ENCODE measurements around the gene SGO2.

DNA sequence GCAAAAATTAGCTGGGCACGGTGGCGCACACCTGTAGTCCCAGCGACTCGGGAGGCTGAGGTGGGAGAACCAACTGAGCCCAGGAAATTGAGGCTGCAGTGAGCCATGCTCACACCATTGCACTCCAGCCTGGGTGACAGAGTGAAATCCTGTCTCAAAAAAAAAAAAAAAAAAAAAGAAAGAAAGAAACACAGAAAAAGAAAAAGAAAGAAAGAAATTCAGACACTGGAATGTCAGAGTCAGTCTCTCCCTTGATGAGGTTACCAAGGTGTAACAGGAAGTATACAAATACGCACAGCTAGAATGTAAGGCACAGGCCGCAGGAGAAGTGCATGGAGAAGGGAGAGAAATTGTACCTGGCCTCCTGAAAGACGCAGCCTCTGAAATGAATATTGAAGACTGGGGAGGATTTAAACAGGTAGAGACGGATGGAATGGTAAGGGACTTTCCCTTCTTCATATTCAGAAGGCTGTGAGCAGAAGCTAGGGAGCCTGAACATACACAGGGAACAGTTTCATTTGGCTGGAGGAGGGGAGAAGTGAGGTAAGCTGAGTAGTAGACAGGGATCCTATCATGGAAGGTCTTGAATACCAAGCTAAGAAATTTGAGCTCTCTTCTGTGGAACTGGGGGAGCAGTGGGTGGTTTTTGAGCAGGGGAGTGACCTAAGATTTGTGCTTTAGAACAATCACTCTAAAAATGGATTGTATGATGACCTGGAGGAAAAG is 112.8 kb downstream of the ANKRD44 start:
- PRO-cap, result no peak

DNA sequence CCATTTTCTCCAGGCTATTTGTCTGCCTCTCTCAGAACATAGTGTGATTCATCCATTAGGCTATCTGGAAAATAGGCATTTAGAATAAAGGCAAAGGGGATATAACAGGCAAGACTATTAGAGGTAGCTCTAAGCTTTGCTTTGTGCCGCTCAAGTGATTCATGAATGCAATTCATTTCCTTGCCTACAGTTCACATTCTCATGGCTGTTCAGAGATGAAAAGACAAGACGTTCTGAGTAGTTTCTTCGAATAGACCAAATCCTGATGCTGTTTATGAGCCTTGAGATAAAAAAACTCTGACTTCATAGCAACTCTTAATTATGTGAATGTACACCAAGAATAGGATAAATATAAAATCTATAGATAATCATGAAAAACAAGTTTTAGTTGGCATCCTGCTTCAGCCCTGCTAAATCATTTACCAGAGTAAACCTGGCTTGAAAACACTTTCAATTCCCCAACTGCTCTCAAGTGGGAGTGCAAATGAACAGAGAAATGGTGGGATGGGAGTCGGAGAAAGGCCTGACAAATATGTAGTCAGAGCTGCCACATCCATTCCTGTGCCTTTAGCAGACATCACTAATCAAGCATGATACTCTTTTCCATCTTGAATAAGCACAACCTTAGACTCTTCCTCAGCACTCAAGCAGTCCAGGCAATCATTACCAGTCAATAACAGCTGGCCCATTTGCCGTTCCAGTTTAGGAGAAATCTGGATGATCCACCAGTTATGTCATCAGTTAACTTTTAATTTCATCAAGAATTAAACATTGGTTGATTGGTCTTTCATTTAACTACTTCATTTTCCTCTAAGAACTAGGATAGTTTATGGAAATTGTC is 101.4 kb downstream of the ANKRD44 start:
- PRO-cap, result no peak

DNA sequence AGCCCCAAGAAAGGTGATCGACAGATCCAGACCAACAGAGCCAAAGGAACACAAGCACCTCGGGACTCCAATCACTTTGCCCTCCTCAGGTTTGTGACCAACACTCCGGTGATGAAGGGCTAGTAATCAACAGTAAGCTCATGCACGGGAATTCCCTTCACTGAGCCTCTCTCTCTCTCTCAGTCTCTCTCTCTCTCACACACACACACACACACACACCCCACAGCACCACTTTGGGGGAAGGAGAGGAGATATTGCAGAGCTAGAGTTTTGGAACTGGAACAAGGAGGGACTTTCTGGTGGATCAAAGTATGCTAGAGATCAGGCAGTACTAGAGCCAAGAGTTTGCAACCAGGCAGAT is 98.7 kb downstream of the ANKRD44 start:
- PRO-cap, result no peak

DNA sequence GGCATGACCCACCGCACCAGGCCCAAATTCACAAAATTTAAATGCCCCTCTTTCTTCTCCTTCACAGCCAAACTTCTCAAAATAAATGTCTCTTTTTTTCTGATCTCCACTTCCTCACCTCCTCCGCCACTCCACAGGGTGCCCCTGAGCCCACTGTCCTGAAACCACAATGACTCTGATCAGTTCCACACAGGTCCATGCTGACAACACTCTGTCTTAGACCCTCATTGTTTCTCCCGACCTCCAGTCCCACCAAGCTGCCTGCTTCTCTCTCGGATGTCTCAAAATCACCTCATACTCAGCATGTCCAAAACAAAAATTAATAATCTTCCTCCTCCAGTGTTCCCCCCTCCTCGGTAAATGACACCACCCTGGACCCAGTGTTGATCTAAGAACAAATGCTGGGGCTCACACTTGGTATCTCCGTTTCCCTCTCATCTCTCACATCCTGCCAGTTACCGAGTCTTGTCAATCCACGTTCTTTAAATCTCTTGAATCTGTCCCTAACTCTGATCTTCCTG is 12.2 kb upstream of the ANKRD44 start:
- PRO-cap, result no peak

- PRO-cap, result no peak
These were observed 12.8 kb upstream of the ANKRD44 start for GRCh38 chr2:197323263-197323844.

DNA sequence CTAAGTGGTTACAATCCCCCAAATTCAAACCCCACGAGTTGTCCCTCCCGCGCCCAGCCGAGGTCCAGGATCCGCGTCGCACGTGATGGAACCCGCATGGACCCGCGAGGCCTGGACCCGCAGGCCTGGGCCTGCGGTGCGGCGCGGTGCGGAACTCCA is 237 bp downstream of the HSPD1 start:
- PRO-cap, result no peak

DNA sequence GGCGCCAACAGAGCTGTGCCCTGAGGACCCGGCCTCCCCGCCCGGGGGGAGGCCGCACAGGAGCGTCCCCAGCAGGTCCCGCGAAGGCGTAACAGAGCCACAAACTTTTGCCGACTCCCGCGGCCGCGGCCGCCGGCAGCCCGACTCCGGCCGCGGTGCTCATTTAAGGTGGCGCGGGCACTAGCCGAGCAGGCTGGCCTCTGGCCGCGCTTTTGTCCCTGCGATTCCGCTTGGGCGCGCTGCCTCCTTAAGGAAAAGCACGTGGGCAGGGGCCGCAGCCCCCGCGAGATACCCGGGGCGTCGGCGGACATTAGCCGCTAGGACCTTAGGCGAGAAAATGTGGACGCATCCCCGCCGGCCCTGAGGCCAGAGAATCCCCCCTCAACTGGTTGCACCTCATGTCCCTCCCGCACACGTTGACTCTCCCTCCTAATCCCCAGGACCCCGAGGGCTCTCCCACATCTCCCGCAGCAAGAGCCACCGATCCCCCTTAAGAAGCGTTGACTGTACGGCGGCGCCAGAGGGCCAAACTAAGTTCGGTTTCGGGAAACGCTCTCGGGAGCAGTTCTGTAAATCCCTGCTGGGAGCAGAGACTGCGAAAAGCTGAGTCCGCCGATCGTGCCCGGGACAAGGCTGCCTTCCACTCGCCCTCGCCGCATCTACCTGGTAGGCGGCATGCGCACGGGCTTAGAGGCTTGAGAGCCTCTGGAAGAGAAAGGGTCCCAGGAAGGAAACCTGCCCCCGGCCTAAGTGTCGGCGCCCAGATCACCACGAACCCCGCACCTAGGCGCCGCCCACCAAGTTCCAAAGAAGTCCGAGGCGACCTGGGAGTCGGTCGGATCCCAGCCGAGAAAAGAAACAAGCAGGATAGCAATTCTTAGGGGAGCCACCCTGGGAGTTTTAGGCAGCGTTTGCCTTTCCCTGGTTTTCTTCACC is 1.7 kb upstream of the SATB2 start:
- PRO-cap, result unidirectional peak, minus-strand start at position 58 of the sequence; unidirectional peak, minus-strand start at position 157 of the sequence; bidirectional peak, plus-strand start at position 572 of the sequence, minus-strand start at position 492 of the sequence

GRCh38 chr2:199463966-199464376 is 6.2 kb upstream of the SATB2 start:
- PRO-cap, result no peak

GRCh38 chr2:199659166-199659805 is 191.7 kb downstream of the FTCDNL1 start:
- PRO-cap, result no peak

DNA sequence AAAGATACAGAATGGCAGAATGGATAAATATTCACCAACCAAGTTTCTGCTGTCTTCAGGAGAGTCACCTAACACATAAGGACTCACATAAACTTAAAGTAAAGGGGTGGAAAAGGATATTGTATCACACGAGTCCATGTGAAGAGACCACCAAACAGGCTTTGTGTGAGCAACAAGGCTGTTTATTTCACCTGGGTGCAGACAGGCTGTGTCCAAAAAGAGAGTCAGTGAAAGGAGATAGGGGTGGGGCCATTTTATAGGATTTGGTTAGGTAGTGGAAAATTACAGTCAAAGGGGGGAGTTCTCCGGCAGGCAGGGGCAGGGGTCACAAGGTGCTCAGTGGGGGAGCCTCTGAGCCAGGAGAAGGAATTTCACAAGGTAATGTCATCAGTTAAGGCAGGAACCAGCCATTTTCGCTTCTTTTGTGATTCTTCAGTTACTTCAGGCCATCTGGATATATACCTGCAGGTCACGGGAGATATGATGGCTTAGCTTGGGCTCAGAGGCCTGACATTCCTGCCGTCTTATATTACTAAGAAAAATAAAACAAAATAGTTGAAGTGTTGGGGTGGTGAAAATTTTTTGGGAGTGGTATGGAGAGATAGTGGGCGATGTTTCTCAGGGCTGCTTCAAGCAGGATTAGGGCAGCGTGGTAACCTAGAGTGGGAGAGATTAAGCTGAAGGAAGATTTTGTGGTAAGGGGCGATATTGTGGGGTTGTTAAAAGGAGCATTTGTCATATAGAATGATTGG is 104.6 kb upstream of the SPATS2L start:
- PRO-cap, result no peak

GRCh38 chr2:200306752-200306971 is 169 bp downstream of the SPATS2L start:
- PRO-cap, result no peak

DNA sequence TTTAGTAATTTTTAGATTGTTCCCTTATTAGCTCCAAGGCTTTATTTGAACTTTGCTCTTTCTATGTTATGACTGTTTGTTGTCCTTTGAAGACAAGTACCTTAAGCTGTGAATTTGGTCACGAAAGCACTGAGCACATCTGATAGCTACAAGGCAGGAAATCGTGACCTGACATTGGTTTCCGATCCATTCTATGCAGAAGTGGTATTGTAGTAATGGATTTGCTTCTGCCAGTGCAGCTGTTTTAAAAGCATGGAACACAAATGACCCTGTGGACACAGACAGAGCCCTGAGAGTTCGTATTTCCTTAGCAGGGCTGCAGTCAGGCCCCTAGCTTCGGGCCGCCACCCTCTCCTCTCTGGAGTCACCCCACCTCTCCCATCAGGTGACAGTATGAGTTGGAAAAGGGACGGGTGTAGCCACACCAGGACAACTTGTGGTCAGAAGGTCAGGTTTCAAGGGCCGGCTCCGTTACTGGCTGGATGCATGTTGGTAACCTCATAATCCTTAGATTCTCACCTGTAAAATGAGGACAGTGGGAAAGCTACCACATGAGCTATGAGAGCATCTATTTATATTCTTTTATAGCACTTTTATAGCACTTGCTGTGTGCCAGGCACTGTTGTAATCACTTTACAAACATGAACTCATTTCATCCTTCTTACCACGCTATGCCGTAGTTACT is 70.1 kb downstream of the SPATS2L start:
- PRO-cap, result no peak

- PRO-cap, result no peak
These were observed 33.1 kb downstream of the KCTD18 start for GRCh38 chr2:200476764-200477154.

GRCh38 chr2:200525707-200526990 is at the start of gene SGO2:
Gene SGO2, plus strand, starts transcription at chr2:200526207.
- PRO-cap, result bidirectional peak, plus-strand start at chr2:200526134, minus-strand start at chr2:200526041

DNA sequence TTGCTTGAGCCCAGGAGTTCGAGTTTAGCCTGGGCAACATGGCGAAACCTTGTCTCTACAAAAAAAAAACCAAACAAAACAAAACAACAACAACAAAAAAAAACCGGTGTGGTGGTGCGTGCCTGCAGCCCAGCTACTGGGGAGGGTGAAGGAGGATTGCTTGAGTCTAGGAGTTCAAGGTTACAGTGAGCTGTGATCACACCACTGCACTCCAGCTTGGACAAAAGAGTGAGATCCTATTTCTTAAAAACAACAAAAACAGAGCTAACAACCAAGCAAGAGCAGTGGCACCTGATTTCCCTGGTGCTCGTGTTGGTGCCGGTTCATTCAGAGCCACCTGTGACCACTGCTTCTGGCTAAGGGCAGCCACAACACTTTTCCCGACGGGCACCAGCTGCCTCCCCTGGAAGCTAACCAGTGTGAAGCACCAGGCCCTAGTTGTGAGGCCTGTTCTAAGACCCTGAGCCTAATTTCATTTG is 1.3 kb downstream of the AOX1 start:
- PRO-cap, result no peak

- PRO-cap, result no peak
These were observed 14.8 kb downstream of the AOX1 start for GRCh38 chr2:200600403-200601192.

- PRO-cap, result no peak
These were observed 13.1 kb downstream of the CLK1 start for GRCh38 chr2:200851212-200851916.

DNA sequence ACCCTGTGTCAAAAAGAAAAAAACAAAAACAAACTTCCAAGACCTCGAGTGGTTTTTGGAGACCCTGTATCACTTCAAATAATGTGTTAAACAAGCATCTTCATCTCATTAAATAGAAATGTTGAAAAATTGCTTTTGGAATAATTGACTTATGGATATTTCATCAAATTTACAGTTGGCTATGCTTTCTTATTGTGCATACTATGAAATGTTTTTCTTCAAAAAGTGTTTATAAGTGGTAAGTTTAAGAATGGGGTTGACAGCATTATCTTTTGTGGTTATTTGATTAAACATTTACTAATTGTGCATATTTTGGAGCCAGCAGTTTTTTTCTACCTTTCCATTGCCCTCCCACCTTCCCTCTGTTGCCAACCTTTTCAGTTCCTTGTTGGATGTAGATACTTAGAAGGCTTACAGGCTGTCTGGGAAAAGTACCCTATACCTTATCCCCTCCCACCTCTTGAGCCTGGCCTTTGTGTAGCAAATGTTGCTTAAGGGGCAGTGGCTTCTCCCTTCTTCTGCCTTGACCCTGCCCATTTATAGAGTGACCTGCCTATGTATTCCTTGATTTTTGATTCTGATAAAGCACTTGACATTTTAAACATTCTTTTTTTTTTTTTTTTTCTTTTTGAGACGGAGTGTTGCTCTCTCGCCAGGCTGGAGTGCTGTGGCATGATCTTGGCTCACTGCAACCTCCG is 1.3 kb downstream of the NIF3L1 start:
- PRO-cap, result unidirectional peak, minus-strand start at position 364 of the sequence

GRCh38 chr2:201118146-201119188 is 2.5 kb downstream of the CFLAR start:
- PRO-cap, result bidirectional peak, plus-strand start at chr2:201118716, minus-strand start at chr2:201118607; bidirectional peak, plus-strand start at chr2:201119026, minus-strand start at chr2:201118991

DNA sequence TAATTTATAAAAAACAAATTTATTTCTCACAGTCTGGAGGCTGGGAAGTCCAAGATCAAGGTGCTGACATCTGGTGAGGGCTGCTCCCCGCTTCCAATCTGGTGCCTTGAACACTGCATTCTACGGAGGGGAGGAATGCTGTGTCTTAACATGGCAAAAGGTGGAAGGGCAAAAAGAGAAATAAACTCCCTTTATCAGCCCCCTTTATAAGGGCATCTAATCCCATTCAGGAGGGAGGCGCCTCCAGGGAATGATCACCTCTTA is 7.3 kb downstream of the CFLAR start:
- PRO-cap, result no peak